GM12891 (cell line): Measurements from ENCODE around the genes TMEM203, RNF208 and ARRDC1.

DNA sequence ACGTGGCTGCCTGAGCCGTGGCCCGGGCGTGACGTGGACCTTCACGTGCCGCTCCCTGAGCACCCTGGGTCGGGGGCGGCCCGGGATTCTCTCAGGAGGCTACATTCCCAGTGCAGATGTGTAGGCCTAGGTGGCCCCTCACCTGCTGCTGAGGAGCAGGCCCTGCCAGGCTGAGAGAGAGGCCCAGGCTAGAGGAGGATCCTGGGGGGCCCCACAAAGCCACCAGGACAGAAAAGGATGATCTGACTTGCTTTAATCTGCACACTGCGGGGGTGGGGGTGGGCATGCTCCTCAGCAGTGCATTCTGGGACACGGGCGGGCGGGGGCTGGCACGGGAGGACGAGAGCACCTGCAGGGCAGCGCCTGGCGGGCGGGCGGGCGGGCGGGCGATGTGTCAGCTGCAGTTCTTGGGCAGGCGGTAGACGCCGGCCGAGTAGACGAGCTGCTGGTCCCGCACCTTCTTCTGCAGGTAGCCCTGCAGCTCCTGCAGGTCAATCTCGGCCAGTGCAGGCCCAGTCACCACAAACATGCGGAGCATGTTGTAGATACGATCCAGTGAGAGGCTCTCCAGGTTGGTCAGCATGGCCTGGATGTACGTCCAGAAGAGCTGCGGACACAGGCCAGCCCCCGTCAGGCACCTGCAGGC, 2.8 kb upstream of the TMEM210 start:
- RRBS: 87% methylated on average over 8 of the region's 35 CpGs

DNA sequence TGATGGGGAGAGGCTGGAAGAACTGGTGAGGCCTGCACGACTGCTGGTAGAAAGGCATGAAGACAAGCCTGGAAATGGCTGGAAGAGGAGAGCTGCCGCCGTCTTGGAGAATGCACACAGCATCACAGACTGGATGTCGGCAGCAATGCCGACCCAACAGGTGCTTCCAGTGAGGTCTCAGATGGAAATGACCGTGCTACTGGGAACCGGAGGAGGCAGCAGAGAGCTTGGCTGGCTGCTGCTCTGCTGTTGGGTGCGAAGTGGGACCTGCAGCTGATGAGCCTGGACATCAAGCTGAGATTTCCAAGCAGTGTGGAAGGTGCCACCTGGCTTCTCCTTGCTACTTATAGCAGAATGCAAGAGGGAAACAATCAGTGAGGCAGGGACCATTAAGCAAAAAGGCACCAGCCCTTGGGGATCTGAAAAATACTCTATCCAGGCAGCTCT, 4.7 kb upstream of the TMEM210 start:
- RRBS: no CpG with 5 or more reads among the region's 8 CpGs

GRCh38 chr9:137184660-137185467, 3.5 kb downstream of the ANAPC2 start:
- RRBS: 86% methylated on average over 10 of the region's 51 CpGs

GRCh38 chr9:137199128-137200169, 1.1 kb downstream of the TPRN start:
- RRBS: 44% methylated on average over 21 of the region's 69 CpGs

GRCh38 chr9:137204809-137206030, at the start of gene TMEM203:
Gene TMEM203 (minus strand): TSS chr9:137205648.
- RRBS: 8% methylated on average over 31 of the region's 118 CpGs

GRCh38 chr9:137222166-137222905, at the start of gene RNF208:
Gene RNF208 (minus strand): TSS chr9:137222240.
- RRBS: 7% methylated on average over 21 of the region's 85 CpGs

DNA sequence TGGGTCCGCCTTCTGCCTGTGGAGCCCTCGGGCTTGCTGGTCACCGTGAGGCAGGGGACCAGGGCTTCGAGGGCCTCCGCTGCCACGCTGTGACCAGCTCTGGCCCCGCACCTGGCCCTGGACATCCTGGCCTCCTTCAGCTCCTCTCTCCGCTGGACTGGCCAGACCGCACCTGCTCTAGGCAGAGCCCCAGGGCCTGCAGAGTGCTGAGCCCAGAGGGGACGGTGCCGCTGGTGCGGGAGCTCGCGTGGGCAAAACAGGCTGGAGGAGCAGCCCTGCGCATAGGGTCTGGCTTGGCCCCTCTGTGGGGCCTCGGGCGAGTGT, 828 bp upstream of the RNF208 start:
- RRBS: 0% methylated on average over 1 of the region's 17 CpGs

- RRBS: no CpG with 5 or more reads among the region's 31 CpGs
Measured at GRCh38 chr9:137262701-137263455, 7.8 kb downstream of the NELFB start.

DNA sequence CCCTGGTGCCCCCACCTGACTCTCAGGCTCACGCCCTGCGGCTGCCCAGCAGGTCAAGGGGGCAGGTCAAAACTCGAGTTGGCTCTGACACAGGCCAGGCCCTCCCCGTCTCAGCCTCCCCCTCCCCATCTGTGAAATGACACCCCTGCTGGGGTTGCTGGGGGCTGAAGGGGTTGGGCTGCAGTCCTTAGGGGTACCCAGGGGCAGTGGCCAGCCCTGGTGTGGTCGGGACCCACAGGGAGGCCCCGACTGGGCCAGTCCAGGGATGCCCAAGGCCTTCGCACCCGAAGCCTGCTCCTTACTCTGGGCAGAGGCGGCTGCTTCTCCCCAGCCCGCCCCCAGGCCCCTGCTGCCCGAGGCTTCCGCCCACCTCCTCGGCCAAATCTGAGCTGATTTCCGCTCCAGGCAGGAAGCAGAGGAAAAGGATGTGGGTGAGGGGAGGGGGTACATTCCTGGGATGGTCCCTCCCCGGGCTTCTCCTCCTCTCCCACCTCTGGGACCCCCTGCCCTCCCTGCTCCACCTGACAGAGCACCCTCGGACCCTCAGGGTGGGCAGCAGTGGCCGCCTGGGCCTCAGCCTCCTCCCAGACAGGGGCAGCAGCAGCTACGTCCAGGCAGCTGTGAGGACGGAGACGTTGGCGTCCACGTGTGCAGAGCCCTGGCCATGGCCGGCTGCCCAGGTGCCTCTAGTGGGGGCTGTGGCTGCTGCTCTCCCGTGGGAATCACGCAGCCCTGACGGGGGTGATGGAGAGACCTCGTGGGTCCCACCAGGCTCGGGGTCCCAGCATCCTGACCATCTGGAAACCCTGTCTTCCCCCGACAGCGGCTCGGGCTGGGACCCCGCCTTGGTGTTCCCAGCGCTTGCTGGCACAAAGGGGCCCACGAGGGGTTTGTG, 4.1 kb upstream of the NRARP start:
- RRBS: no CpG with 5 or more reads among the region's 34 CpGs

DNA sequence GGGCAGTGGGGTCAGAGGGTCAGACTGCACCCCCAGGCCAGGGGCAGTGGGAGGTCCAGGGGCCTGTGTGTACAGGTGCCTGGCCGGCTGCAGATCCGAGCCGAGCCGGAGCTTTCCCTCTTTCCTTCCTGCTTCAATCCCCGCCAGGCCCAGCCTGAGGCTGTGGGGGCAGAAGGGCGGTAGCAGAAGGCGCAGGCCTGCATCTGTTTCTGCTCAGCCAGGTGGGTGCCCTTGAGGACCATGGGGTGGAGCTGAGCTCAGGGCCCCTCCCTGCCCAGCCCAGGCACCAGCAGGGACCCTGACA, 18.9 kb upstream of the NRARP start:
- RRBS: no CpG with 5 or more reads among the region's 7 CpGs

- RRBS: 2% methylated on average over 21 of the region's 62 CpGs
Measured at GRCh38 chr9:137422327-137423062, 467 bp downstream of the EXD3 start.

GRCh38 chr9:137435808-137436434, 5.2 kb downstream of the ENTPD8 start:
- RRBS: 14% methylated on average over 7 of the region's 32 CpGs

DNA sequence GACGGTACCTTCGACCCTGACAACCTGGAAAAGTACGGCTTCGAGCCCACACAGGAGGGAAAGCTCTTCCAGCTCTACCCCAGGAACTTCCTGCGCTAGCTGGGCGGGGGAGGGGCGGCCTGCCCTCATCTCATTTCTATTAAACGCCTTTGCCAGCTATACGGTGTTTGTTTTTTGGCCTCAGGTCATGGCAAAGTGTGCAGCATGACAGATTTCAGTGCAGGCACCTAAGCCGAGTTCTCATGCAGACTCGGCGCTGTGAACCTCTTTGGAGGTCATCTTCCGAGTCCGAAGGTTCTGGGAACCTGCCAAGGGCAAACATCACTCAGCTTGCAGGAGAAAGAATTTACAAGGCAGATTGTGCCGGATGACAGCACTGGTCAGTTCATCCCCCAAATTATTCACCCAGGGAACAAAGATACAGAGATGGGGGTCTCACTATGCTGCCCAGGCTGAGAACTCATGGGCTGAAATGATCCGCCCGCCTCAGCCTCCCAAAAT, 768 bp downstream of the MRPL41 start:
- RRBS: no CpG with 5 or more reads among the region's 17 CpGs

DNA sequence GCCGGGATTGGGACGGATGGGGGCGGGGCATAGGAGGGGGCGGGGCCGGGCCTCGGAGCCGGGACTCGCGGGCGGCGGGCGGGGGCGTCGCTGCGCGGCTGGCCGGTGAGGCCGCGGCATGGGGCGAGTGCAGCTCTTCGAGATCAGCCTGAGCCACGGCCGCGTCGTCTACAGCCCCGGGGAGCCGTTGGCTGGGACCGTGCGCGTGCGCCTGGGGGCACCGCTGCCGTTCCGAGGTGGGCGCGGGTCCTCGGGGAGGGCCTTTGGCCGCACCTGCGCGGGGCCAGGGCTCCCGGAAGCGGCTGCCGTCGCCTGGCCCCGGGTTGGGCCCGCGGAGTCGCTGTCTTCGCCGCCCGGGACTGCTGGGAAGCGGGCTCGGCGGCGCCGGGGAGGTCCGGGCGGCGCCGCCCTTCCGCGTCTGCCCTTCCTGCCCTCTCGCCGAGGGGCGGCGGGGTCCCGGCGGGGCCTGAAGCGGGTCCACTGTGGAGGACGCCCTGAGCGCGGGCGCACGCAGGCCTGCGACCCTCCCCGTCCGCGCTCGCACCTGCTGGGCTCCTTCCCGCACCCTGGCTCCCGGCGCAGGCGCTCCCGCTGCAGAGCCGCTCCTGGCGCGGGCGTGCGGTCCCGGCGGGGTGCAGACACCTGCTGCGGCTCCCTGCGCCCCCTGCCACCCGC, at the start of gene ARRDC1:
TSS of gene ARRDC1 (plus strand) at position 87 of the 675 bp plus-strand sequence.
- RRBS: 2% methylated on average over 48 of the region's 94 CpGs

GRCh38 chr9:137606275-137606889, 896 bp downstream of the ARRDC1 start:
- RRBS: 3% methylated on average over 9 of the region's 27 CpGs

GRCh38 chr9:137704137-137704541, 85.3 kb downstream of the EHMT1 start:
- RRBS: no CpG with 5 or more reads among the region's 4 CpGs

DNA sequence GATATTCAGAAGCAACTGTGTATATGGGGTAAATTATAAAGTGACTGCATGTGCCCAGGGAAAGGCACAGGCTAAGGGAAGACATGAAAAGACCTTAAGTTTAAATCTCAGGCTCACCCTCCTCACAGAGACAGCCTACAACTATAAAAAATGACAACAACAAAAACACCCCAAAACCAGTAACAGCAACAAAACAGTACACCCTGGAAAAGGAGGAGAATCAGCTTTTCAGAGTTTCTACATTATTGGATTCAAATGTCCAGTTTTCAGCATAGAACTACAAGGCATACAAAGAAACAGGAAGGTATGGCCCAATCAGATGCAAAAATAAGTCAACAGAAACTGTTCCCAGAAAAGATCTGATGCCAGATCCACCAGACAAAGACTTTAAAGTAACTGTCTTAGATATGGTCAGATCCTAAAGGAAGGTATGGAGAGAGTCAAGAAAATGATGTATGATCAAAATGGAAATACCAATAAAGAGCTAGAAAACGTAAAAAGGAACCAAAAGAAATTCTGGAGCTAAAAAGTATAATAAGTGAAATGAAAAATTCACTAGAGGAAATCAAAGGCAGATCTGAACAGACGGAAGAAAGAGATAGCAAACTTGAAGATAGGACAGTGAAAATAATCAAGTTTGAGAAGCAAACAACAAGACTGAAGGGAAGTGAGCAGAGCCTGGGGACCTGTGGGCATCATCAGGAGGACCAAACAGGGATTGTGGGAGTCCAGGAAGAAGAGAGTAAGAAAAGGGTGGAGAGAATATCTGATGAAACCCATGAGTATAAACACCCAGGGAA, 115.2 kb downstream of the EHMT1 start:
- RRBS: no CpG with 5 or more reads among the region's 2 CpGs

GRCh38 chr9:137828854-137829342, 48.7 kb upstream of the CACNA1B start:
- RRBS: no CpG with 5 or more reads among the region's 12 CpGs